Natural killer cell (primary cell): ENCODE measurements around the genes ZNF155, CLPTM1 and KLC3.

DNA sequence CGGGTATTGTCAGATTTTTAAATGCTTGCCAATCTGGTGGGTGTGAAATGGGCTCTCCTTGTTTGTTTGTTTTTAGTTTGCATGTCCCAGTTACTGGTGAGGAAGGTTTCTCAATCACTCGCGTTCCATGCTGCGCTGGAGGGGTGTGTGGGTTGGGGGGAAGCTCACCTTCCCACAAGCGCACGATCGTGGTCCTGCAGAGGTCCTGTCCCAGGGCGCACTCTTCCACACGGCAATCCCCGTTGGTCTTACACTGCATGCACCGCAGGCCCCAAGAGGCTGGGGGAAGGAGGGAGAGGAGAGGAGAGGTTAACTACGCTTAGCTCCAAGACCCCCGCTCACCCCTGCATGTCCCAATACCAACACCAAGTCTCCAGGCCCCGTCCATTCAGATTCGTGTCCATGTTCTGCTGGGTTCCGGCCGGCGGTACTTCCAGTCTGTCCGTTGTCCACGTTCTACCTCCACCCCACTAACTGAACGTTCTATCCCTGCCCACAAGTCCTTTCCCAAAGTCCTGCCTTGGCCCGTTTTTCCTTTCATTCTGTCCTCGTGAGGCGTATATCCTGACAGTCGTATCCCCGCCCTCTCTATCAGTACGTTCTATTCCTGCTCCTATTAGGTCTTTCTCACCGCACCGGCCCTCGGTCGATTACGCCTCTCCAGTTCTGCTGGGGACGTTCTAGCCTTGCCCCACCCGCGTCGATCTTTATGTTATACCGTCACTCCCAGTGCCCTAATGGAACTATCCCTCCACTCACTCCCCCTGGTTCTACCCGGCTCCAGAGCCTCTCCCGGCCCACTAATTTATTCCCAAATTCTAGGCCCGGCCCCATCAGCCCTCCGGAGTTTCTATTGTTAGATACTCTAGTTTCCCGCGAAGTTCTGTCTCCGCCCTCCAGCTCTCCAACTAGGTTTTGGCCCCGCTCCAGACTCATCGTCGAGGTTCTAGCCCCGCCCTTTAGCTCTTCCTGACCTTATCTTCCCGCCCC, 2.3 kb downstream of the PLAUR start:
- PRO-cap = no peak

GRCh38 chr19:43675042-43676031, 5.4 kb upstream of the PLAUR start:
- PRO-cap = no peak

DNA sequence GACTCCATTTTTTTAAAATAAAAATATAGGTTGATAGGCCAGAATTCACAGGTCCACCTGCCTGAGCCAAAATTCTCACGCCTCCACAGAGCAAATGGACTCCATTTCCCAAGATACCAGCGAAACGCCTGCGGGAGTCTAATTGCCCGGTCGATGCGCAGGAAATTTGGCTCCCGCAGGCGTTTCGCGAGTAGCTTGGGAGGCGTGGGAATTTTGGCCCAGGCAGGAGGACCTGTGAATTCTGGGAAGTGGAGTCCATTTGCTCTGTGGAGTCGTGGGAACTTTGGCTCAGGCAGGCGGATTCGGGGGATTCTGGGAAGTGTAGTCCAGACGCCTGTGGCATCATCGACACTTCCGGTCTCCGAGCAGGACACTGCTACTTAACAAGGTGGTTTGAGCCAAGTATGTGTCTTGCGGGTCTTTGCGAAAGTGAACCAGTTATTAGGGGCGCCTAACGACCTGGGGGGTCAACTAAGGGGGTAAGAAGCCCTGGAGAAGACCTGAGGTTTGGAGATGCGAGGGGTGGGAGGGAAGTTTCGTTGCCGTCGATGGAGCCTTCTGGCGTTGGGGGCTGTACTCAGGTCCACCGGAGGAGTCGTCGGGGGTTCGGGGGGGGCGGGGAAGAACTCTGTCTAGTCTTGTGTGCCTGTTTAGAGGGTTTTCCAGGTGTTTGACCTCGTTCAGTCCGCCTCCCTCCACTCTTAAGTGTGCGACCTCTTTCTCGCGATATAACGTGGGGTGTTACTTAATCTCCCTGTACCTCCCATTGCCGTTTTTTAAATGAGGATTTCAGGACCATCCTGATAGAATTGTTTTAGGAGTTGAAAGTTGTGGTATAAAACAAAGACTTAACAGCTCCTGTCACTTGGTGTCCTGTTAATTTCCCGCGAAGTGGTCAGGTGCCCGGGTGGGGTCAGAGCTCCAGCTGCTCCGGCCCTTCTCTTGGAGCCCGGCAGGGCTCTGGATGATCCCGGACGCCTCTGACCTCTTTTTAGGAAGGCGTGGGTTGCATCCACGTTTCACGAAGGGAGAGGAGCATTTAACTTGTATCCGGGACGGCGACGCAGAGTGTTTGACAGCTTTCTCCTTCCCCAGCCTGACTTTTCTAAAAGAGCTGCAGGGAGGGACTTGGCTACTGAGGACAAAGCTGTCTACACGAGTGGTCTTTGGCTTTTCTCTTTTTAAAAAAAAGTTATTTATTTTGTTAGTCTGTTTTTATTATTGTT, at the start of gene ZNF155:
ZNF155 (plus strand) TSS at position 345 of the 1,226 bp plus-strand sequence.
- PRO-cap = unidirectional peak, plus-strand start at position 345 of the sequence; unidirectional peak, minus-strand start at position 1,077 of the sequence

- PRO-cap = no peak
These were observed 6.9 kb downstream of the ZNF222 start for GRCh38 chr19:44031977-44032675.

- PRO-cap = bidirectional peak, plus-strand start at chr19:44095359, minus-strand start at chr19:44095243
These were observed 932 bp downstream of the ZNF224 start for GRCh38 chr19:44094879-44095707.

DNA sequence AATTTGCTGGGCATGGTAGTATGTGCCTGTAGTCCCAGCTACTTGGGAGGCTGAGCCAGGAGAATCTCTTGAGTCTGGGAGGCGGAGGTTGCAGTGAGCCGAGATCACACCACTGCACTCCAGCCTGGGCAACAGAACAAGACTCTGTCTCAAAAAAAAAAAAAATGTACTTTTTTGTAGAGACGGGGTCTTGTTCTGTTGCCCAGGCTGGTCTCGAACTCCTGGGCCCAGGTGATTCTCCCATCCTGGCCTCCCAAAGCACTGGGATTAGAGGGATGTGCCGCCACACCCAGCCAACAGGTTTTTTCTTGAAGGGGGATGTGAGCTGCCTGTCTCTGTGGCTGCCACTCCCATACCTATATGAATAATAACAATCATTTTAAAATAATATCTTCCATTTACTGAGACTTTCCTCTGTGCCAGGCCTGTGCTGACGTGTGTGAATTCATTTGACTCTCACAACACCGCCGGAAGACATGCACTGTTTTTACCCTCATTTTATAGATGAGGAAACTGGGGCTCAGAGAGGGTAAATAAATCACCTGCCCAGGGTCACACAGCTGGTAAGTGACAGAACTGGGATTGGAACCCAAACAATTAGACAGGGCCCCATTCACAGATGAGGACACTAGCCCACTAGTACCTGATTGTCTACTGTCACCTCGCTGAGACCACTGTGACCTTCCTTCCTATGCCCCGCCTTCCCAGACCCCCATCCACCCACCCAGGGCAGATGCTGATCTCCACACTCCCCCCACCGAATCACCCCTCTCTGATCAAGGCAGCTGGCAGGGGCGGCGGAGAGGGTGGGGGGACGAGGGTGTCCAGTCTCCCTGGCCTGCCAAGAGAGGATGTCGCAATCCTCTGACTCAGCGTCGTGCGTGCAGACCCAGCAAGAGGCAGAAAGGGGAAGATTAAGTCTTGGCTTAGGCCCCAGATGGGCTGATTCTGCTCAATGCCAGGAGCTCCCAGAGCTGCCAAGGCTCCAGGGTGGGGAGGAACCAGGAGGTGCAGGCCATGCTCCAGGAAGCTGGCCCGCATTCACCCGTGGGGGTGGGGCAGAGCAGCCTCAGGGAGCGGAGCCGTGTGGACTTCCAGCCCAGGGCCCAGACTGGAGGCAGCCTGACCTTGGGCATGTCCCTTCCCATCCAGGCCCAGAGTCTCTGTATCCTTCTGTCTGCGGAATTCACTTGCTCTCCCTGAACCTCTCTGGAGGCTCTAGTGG, 7.0 kb upstream of the BCL3 start:
- PRO-cap = no peak

DNA sequence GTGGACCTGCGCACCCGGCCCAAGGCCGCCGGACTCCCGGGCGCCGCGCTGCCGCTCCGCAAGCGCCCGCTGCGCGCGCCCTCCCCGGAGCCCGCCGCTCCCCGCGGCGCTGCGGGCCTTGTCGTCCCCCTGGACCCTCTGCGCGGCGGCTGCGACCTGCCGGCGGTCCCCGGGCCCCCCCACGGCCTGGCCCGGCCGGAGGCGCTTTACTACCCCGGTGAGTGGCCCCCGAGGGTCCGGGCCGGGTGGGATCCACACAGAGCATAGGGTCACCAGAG, 261 bp downstream of the BCL3 start:
- PRO-cap = no peak

DNA sequence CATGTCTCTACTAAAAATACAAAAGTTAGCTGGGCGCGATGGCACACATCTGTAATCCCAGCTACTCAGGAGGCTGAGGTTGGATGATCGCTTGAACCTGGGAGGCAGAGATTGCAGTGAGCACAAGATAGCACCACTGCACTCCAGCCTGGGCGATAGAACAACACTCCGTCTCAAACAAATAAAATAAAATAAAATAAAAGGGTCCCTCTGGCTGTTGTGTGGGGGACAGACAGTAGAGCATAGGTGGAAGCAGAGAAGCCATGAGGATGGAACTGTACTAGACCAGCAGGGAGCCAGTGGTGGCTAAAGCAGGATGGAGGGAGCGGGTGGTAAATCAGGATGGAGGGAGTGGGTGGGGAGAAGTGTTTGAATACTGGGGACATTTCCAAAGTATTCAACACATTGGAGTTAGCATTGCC, 7.2 kb downstream of the BCL3 start:
- PRO-cap = no peak

DNA sequence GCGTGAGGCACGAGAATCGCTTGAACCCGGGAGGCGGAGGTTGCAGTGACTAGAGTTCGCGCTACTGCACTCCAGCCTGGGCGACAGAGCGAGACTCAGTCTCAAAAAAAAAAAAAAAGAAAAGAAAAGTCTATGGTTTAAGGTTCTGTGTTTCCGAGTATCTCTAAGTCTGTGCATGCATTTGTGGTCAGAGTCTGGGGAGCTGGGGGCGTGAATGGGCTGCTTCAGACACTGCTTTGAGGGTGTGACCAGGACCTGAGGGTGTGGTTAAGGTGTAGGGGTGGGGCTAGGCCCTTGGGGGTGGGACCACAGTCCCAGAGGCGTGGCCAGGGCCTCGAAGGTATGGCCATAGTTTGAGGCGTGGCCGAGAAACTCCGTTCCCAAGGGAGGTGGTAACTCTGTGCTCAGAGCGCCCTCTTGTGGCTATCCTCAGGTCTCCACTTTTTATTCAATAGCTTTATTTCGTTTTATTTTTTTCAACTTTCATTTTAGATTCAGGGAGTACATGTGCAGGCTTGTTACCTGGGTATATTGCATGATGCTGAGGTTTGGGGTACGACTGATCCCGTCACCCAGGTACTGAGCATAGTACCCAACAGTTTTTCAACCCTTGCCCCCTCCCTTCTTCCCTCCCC, 7.1 kb upstream of the CBLC start:
- PRO-cap = no peak

DNA sequence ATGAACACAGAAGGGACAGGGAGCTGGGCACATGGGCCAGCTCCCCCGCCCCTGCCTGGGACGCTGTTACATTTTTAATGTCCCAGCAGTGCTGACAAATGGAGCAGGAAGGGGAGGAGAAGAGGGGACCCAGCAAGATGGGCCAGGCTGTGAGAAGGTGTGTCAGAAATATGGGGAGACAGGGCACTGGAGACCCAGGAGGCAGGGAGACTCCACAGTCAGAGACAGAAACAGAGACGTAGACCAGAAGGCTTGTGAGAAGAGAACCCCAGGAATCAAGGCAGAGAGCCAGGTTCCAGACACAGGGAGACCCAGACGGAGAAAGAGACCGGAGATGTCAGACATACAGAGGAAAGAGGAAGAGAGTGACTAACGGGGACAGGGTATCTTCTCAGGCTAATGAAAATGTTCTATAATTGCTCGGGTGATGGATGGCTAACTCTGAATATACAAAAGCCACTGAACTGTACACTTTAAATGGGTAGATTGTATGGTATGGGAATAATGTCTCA, 3.4 kb downstream of the NECTIN2 start:
- PRO-cap = no peak

- PRO-cap = no peak
These were observed 11.7 kb downstream of the NECTIN2 start for GRCh38 chr19:44857668-44858319.

- PRO-cap = no peak
These were observed 2.3 kb upstream of the APOC4 start for GRCh38 chr19:44939693-44940257.

DNA sequence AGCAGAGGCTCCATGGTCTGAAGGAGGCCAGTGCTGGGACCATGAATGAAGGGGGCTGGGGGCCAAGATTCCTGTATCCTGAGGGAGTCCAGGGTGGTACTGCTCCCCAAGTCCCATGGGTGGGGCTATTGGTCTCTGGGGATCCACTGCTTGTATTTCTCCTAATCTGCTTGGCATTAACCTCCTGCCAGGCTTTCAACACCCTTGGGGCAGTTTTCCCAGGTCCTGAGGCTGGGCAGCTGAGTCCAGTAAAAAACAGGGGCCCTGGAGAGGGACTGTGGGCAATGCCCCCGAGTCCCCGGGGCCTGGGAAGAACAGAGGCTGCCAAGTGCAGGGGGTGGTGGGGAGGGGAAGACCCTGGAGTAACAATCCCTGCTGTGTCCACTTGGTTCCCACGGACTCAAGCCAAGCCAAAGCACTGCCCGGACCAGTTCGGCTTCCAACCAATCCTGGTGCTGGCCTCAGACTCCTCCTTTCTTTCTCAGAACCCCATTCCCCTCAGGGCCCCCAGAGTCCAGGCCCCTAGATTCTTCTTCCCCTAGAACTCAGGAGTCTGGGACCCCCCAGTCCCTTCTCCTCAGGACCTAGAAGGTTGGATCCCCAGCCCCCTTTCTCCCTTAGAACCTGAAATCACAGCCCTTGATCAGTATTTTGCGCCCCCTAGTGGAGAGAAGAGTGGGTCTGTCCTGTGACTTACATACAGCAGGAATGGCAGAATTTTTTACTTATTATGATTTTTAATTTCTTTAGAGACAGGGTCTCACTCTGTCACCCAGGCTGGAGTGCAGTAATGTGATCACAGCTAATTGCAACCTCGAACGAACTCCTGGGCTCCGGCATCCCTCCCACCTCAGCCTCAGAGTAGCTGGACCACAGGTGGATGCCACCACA, 3.8 kb upstream of the CLPTM1 start:
- PRO-cap = no peak

GRCh38 chr19:44954290-44955477, at the start of gene CLPTM1:
TSS of gene CLPTM1 (plus strand) at chr19:44955380.
- PRO-cap = unidirectional peak, plus-strand start at chr19:44955010; bidirectional peak, plus-strand start at chr19:44955393, minus-strand start at chr19:44955249

GRCh38 chr19:44956683-44956945, 1.4 kb downstream of the CLPTM1 start:
- PRO-cap = no peak

DNA sequence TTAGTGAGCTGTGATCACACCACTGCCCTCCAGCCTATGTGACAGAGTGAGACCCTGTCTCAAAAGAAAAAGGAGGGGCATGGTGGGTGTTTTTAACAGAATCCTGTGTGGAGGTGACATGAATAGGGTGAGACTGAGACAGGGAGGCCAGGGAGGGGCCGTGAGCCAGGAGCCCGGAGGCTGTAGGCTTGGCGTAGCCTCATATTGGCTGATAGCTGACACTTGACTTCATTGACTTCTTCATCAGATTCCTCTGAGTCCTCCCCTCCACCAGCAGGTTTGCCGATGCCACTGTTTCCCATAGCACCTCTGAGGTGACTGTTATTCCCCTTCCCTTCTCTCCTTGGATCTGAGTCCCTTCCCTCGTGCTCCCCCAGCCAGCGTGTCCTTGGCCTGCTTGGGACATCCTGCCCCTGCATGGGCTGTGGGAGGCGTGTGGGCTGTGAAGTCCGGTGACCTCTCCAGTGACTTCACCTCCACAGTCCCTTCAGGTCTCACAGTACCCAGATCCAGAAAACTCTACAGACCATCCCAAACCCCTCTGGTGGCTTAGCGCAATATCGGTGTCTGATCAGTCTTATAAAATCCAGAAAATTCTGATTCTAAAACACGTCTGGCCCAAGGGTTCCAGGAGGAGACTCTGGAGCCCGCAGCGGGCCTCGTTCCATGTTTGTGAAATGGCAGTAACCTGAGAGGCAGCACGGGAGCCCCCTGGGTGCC, 8.8 kb downstream of the PPP1R37 start:
- PRO-cap = no peak

DNA sequence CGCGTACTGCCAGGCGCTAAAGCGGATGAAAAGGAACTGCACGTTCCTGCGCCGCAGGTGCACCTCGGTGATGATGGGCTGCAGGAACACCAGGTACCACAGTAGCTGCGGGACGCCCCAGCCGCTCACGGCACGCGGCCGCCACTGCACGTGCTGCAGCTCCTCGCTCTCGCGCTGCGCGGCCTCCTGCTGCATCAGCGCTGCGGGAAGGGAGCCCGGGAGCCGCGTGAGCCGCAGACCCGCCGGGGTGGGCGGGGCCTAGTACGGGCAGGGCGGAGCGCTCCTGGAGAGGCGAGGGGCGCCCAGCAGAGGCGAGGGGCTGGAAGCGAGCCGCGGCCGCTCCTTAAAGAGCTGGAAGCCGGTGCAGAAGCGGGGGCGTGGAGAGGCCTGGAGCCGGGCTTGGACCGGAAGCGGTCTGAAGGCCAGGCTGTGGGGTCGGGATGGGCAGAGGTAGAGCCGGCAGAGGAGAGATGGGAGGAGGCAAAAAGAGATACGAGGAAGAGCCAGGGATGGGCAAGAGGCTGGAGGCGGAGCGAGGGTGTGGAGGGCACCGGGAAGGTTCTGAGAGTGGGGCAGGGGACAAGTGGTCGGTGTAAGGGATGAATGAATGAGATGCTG, 7.1 kb downstream of the NKPD1 start:
- PRO-cap = no peak

- PRO-cap = no peak
These were observed 11.9 kb downstream of the MARK4 start for GRCh38 chr19:45262986-45263441.

DNA sequence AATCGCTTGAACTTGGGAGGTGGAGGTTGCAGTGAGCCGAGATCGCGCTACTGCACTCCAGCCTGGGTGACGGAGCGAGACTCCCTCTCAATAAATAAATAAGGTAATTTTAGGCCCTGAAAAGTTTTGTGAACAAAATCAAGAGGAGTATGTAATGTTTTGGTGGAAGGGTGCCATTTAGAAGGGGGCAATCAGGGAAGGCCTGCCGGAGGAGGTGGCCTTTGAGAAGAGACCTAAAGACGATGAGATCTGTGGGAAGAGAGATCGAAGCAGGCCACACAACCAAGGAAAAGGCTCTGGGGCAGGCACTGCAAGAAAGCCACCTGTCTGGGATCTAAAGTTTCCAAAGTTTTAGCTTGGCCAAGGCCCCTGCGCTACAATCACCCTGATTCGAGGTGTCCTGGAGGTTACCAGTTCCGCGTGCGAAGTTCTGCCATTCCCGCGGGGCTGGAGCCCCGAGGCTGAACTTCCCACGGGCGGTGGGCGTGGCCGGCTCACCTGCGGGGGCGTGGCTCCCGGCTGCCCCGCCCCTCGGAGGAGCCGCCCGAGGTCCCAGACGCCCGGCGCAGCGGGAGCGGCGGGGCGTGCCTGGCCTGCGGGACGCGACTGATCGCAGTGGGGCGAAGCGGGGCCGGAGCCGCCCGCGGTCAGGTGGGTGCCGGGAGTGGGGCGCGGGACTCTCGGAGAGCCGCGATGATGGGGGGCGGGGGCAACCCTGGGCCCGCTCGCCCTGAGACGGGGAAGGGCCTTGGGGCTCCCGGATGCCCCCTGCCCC, at the start of gene KLC3:
KLC3 (plus strand) TSS at position 555 of the 775 bp plus-strand sequence.
- PRO-cap = no peak

- PRO-cap = no peak
These were observed 2.3 kb downstream of the PPP1R13L start for GRCh38 chr19:45402192-45403343.